Ureter (tissue), 1 donor: ENCODE results near the genes CYP8B1 and ZNF662.

- PRO-cap, result no peak
Measured at GRCh38 chr3:42109779-42110015, 18.5 kb downstream of the TRAK1 start.

DNA sequence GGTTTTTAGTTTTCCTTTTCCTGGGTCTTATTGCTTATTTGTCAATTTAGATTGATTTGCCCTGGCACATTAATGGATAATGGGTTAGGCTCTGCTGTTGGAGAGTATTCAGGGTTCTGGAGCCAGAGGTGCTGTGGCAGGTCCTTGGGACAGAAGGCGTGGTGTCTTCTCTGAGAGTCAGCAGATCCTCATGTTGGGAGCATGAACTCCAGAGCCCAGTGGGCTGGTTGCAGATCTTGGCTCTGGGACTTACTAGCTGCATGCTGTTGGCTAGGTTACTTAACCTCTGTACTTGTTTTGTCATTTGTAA is 77.7 kb downstream of the CCK start:
- PRO-cap, result no peak

- PRO-cap, result no peak
Measured at GRCh38 chr3:42490086-42490900, 12.2 kb upstream of the VIPR1 start.

- PRO-cap, result no peak
Measured at GRCh38 chr3:42511232-42511633, 8.8 kb downstream of the VIPR1 start.

DNA sequence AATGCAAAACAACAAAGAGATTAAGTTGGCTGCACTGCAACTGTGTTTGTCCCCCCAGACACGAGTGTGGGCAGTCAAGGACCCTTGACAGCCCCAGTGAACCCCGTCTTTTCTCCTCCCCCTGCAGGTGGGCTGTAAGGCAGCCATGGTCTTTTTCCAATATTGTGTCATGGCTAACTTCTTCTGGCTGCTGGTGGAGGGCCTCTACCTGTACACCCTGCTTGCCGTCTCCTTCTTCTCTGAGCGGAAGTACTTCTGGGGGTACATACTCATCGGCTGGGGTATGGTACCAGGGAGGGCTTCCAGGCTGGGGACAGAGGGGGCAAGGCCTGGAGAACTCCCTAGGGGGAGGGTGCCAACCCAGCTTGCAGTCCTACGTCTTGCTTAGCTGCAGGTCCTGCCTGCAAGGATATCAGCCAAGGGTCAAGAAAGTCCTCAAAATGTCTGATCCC is 28.2 kb downstream of the VIPR1 start:
- PRO-cap, result no peak

DNA sequence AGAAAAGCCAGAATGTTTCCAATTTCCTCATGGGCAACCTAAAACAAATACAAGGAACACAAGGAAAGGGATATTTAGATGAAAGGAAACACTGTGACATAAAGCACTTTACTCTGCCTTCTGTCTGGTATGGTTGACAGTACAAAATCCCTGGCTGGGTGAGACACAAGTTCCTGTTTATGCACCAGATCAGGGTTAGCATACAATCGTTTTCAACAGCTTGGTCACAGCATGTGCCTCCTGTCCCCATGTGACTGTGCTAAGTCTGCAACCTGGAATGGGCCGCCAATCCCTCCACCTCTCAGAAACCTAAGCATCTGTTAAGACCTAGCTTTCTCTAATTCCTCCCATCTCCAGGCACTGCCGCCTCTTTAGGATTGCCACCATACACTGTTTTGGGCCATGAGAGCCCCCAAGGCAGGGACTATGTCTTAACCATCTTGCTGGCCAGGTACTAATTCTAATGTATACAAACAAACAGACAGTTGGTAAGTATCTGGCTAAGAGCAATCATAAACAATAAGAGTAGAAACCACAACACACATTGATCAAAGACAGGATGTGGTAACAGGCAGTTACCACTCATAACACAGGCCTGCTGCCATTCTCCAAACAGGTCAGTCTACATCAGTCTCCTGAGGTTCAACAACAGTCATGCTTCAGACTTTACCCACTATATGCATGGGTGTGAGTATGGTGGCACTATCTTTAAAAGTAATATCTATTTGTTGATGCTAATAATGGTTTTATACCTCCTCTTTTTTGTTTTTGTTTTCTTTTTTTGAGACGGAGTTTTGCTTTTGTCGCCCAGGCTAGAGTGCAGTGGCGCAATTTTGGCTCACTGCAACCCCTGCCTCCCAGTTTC is 25.6 kb downstream of the SEC22C start:
- PRO-cap, result no peak

DNA sequence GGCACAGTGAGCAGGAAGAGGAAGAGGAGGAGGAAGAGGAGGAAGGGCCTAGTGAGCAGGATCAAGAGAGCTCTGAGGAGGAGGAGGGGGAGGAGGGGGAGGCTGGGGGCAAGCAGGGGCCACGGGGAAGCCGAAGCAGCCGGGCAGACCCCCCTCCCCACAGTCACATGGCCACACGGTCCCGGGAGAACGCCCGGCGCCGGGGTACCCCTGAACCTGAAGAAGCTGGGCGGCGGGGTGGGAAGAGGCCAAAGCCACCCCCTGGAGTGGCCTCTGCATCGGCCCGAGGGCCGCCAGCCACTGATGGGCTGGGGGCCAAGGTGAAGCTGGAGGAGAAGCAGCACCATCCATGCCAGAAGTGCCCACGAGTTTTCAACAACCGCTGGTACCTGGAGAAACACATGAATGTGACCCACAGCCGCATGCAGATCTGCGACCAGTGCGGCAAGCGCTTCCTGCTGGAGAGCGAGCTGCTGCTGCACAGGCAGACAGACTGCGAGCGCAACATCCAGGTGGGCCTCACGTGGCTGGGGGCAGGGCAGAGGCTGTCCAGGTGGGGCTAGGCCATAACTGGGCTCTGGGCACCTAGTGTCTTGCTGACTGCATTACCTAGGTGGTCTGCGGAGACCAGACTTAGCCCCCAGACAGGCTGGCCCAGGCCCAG is 6.0 kb downstream of the ZBTB47 start:
- PRO-cap, result no peak

DNA sequence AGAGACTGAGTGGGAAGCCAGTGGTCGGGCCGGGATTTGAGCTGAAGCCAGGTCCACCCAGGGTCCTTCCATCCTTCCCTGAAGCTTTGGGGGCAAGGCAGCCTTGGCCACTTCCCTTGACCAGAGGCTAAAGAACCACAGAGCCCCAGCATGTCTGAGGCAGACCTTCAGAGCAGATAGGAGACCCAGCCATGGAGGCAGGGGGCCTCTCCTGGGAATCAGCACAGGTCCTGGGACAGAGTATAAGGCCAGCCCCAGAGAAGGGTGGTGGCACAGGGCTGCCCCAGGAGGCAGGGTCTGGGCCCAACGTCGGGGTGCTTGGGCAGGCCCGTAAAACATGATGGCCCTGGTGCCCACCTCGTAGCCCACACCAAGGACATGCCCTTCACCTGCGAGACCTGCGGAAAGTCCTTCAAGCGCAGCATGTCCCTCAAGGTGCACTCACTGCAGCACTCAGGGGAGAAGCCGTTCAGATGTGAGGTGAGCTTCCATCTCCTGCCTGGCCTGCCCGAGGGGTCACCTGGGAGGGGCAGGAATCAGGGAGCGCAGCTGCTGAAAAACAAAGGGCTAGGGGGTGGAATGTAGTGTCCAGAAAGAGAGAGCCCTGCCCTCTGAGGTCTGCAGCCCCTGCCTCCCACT is 9.3 kb downstream of the ZBTB47 start:
- PRO-cap, result no peak

DNA sequence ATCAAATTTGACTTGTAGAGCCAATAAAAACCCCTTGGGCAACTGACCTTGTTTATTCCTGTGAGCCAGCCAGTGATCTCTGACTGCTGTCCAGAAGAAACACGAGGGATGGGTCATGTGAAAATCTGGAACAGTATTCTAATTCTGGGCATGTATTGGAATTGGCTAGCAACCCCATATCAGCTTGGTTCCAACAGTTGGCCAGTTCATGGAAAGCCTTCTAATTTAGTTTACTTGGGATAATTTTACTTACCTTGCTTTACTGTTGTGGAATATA is 19.1 kb upstream of the HHATL start:
- PRO-cap, result no peak

DNA sequence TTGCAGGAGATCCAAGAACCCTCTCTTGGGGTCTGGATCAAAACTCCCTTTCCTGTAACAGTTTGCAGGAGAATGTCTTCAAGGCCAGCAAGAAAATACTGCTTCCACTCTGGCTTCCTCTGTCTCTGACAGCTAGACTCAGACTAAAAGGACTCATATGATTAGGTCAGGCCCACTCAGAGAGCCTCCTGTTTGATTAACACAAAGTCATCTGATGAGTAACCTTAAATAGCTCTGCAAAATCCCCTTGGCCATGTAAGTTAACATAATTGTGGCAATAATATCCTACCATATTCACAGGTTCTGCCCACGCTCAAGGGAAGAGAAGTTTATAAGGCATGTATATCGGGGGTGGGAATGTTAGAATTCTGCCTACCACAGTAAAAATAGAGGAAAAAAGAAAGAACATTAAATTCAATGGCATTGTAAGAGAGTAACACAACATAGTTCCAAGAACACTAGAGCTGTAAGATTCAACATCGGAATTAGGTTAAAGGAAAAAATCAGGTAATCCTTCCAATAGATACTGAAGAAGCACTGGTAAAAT is 20.6 kb upstream of the HHATL start:
- PRO-cap, result no peak

GRCh38 chr3:42727975-42728423 is 25.4 kb upstream of the HHATL start:
- PRO-cap, result no peak

- PRO-cap, result unidirectional peak, plus-strand start at chr3:42729510
Measured at GRCh38 chr3:42729295-42729560, 26.6 kb upstream of the HHATL start.

DNA sequence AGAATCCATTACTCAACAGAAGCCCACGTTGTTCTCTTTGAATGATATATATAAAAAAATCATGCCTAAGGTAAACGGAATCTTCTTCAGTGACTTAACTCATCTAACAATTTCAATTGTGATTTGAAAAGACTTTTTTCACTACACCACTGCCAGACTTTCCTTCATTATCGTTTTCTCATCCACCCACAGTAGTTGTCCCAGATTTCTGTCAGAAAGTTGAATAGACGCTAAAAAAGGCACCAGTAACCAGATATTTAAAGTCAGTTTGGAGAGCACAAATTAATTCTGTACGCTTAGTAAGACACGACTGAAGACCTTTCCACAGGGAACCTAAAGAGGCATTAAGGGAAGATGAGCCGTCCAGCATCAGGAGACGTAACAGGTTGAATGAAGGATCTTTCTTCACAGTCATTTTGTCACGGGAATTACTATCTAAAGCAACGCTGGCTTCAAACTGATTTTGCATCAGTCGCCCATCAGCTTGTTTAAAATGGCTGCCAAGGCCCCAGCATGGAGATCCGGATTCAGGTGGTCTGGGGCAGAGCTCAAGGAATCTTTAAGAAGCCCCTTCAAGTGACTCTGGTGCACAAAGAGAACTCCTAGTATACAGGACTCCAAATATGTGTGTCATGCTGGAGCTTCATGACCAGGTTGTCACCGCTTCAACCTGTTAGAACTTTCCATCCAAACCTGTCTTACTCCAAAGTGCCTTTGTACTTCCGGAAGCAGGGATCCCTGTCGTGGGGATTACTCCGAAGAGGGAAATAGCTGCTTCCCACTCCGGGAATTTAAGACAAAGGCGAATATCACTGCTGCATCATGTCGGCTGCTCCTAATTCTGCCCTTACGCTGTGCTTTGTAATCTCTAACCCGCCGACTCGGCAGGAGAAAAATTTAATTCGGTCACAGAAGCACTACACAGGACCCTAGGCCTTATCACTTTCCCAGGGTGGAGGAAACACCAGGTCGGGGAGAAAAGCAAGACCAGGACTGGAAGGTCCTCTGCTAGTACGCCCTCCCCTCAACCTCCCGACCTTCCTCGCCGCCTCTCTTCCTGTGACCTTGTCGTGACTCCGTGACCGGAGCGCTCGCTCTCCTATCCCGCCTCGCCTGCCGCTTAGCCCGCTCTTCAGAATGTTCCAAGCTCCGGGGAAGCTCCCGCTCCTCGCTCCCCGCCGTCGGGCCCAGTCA is 981 bp downstream of the HIGD1A start:
- PRO-cap, result no peak

- PRO-cap, result no peak
Measured at GRCh38 chr3:42829392-42830164, 20.3 kb downstream of the ACKR2 start.

- PRO-cap, result no peak
Measured at GRCh38 chr3:42852410-42852869, 23.2 kb downstream of the CYP8B1 start.

DNA sequence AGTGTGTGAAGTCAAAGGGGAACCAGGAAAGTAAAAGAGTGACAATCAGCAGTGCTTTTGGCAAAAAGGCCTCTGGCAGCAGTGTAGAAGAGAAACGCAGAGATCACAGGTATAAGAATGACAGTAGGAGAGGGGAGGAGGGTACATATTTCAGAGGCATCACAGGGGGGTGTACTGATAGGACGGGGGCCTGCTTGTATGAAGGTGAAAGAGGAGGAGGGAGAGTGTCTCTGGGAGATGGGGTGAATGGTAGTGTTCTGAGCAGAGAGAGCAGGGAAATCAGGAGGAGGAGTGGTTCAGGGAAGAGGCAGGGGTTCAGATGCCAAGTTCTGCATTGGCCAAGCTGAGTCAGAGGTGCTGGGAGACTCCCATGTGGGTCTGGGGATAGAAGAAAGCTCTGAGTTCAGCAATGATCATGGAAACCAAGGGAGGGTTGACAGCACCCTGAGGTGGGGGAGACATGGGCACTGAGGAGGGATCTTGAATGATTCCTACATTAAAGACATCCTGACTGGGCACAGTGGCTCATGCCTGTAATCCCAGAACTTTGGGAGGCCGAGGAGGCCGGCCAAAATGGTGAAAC is 3.0 kb downstream of the CYP8B1 start:
- PRO-cap, result no peak

GRCh38 chr3:42875725-42876411 is at the start of gene CYP8B1:
Gene CYP8B1 (minus strand): TSS chr3:42875879.
- PRO-cap, result no peak

GRCh38 chr3:42905933-42906815 is at the start of gene ZNF662:
Gene ZNF662 (plus strand): TSS chr3:42906142.
- PRO-cap, result bidirectional peak, plus-strand start at chr3:42906162, minus-strand start at chr3:42906006

- PRO-cap, result no peak
Measured at GRCh38 chr3:43104822-43105338, 999 bp downstream of the POMGNT2 start.

- PRO-cap, result no peak
Measured at GRCh38 chr3:43178749-43179500, 73.0 kb upstream of the POMGNT2 start.